ENCODE measurements around the genes WFDC9, CTSA and EYA2.

- RRBS: no CpG with 5 or more reads among the region's 6 CpGs
These were observed at the start of gene WFDC9 for GRCh38 chr20:45631084-45631649. WFDC9 (minus strand) TSS chr20:45631284.

GRCh38 chr20:45842020-45842779 lies 8.6 kb downstream of the SNX21 start:
- RRBS: no CpG with 5 or more reads among the region's 8 CpGs

DNA sequence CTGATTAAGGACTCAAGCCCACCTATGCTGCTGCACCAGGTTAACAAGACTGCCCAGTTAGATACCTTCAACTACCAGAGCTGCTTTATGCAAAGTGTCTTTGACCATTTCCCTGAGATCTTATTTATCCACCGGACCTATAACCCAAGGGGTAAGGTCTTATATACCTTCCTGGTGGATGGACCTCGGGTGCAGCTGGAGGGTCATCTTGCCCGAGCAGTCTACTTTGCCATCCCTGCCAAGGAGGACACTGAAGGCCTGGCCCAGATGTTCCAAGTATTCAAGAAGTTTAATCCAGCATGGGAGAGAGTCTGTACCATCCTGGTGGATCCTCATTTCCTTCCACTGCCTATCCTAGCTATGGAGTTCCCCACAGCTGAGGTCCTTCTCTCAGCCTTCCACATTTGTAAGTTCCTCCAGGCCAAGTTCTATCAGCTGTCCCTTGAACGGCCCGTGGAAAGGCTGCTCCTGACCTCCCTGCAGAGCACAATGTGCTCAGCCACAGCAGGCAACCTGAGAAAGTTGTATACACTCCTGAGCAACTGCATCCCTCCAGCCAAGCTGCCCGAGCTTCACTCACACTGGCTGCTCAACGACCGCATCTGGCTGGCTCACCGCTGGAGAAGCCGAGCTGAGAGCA lies 1.8 kb downstream of the ZSWIM1 start:
- RRBS: no CpG with 5 or more reads among the region's 10 CpGs

DNA sequence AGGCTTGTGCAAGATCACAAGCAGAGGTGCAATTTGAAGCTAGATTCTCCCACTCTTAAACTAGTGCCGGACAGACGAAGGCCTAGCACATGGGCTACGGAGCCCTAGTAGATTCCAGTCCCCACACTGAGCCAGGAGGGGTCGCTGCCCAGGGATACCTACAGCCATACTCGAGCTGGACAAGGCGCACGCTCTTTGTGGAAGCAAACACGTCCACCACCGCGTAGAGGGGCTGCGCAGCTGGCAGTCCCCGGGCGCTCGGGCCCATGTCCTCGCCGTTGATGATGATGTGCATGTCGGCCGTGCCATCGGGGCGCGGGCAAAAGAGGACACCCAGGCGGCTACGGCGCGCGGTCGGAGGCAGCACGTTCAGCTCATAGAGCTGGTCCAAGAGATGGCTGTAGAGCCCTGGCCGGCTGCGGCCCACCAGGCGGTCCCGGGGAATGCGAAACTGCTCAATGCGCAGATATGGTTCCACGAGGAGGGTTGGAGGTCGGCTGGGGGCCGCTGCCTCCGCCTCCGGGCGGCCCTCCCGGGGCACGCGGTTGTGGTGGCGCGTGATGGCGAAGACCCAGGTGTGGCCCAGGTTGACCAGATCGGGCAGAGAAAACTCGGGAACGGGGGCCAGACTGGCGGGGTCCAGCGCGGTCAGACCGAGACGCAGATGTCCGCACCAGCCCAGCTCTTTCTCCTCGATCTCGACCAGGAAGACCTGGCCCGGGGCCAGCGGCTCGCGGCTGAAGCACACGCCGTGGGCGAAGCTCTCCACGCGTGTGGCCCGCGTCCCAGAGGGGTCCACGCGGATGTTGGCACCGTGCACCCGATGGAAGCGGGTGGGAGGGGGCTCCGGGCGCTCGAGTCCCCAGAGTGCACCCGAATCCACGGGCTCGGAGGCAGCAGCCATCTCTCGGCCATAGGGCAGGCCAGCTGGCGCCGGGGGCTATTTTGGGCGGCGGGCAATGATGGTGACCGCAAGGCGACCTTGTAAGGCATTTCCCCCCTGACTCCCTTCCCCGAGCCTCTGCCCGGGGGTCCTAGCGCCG lies 599 bp downstream of the NEURL2 start:
- RRBS: 2% methylated on average over 20 of the region's 90 CpGs

DNA sequence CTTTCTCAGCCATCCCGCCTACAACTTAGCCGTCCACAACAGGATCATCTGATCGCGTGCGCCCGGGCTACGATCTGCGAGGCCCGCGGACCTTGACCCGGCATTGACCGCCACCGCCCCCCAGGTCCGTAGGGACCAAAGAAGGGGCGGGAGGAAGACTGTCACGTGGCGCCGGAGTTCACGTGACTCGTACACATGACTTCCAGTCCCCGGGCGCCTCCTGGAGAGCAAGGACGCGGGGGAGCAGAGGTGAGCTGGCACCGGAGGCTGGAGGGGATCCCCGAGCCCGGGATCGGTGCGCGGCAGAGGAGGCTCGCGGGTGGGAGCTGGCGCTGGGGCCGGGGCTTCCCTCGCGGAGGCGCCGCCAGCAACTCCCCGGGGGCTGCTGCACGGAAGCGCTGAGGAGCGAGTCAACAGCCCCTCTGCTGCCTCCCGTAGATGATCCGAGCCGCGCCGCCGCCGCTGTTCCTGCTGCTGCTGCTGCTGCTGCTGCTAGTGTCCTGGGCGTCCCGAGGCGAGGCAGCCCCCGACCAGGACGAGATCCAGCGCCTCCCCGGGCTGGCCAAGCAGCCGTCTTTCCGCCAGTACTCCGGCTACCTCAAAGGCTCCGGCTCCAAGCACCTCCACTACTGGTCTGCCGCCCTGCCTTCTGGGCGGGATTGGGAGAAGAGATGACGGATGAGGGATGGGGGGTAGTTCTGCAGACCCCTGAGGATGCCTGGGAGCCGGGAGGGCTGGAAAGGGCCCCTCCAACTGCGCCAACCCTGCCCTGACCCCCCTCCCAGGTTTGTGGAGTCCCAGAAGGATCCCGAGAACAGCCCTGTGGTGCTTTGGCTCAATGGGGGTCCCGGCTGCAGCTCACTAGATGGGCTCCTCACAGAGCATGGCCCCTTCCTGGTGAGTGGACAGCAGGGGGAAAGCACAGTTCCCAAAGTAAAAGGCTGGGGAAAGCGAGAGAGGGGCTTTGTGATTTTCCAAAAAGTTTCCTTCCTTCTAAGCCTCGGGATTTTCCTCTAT lies at the start of gene CTSA:
CTSA (plus strand) TSS at position 205 of the 1,017 bp plus-strand sequence.
- RRBS: under 1% methylated on average over 41 of the region's 69 CpGs

DNA sequence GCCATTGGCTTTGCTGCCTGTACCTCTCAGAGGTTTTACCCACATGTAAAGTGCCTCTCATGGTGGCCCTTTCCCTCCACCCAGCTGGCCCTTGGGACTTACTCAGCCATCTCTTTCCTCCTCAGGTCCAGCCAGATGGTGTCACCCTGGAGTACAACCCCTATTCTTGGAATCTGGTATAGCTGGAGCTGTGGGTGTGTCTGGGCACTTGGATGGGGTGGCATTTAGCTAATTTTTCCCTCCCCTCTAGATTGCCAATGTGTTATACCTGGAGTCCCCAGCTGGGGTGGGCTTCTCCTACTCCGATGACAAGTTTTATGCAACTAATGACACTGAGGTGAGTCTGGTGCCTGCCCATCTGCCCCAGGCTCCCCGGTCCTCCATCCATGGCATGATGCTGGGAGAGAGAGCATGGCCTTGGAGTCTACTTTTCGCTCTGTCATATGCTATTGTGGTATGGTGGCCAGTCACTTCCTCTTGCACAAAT lies 1.1 kb downstream of the CTSA start:
- RRBS: no CpG with 5 or more reads among the region's 3 CpGs

DNA sequence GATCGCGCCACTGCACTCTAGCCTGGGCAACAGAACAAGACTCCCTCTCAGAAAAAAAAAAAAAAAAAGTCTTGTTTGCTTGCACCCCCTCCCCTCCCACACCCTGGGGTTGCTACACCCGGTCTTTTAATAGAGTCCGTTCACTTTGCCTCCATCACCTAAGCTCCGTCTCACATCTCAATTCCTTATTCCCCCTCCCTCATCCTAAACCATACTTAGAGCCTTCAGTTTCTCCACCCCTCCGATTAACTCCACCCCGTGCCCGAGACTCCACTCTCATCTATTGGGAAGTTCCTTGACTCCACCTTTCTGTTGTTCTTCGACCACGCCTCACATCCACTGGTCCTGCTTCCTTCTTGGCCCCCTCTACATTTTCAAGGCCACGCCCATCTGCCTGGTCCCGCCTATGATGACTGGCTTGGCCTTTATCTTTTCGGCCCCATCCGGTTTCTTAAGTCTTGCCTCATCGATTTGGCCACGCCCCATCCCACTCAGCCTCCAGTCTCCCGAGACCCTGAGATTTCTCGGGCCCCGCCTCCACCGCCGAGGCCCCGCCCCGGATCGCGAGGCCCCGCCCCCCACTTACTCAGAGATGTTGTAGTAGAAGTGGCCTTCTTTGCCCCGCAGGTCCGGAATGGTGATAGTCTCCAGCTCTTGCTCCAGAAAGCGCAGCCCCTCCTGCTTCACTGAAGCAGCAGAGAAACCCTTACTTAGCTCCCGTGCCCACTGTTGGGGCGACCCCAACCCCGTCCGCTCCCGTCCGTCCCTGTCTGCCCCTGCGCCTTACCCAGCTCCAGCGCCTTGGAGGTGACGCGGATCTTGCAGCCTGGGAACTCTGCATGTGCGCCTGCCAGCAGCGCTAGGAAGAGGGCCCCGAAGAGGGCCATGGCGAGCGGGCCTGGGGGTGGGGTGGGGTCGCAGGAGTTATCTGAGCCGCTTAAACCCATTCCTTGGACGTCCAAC lies 1.1 kb downstream of the PLTP start:
- RRBS: 1% methylated on average over 6 of the region's 47 CpGs

DNA sequence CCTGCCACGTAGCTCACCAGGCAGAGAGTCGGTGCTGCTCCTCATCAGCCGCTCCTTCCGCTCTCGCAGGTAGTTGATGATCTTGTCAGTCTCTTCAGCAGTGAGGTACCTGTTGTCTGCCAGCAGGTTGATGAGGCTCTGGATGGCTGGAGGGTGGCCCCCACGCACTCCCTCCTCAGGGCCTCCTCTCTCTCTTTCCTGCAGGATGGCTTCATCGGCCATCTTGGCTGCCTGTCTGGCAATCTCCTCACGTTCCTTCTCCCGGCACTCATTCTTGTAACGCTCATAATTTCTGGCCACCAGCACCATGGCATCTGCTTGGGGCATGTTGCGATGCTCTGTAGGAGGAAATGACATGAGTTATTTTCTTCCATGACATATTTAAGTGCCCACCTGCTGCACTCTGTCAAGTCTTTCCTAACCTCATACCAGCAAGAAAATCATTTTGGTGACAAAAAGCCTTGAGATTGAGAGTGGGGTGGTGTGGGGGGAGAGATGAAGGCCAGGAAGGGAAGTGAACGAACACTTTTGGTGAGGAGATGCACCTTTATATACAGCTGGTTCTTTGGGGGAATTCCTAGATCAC lies 26.3 kb downstream of the NCOA5 start:
- RRBS: no CpG with 5 or more reads among the region's 12 CpGs

GRCh38 chr20:46072317-46073268 lies 17.2 kb downstream of the NCOA5 start:
- RRBS: no CpG with 5 or more reads among the region's 10 CpGs

DNA sequence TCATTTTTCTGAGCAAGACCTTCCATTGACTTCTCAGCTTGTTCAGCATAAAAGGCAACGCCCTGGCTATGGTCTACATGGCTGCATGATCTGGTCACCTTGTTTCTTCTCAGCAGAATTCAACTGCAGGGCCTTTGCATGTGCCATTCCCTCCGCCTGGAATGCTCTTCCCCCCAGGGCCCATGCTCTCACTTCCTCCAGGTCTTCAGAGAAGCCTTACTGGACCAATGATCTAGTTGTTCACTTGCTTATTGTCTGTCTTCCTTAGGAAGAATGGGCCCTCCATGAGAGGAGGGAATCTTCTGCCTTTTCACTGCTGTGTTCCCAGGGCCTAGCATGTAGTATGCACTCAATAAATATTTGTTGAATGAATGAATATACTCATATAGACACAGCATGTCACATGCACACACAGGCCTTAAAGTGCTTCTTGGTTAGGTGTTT lies 69.4 kb downstream of the CDH22 start:
- RRBS: no CpG with 5 or more reads among the region's 2 CpGs

- RRBS: 73% methylated on average over 3 of the region's 15 CpGs
These were observed 2.7 kb downstream of the CDH22 start for GRCh38 chr20:46305381-46306182.

DNA sequence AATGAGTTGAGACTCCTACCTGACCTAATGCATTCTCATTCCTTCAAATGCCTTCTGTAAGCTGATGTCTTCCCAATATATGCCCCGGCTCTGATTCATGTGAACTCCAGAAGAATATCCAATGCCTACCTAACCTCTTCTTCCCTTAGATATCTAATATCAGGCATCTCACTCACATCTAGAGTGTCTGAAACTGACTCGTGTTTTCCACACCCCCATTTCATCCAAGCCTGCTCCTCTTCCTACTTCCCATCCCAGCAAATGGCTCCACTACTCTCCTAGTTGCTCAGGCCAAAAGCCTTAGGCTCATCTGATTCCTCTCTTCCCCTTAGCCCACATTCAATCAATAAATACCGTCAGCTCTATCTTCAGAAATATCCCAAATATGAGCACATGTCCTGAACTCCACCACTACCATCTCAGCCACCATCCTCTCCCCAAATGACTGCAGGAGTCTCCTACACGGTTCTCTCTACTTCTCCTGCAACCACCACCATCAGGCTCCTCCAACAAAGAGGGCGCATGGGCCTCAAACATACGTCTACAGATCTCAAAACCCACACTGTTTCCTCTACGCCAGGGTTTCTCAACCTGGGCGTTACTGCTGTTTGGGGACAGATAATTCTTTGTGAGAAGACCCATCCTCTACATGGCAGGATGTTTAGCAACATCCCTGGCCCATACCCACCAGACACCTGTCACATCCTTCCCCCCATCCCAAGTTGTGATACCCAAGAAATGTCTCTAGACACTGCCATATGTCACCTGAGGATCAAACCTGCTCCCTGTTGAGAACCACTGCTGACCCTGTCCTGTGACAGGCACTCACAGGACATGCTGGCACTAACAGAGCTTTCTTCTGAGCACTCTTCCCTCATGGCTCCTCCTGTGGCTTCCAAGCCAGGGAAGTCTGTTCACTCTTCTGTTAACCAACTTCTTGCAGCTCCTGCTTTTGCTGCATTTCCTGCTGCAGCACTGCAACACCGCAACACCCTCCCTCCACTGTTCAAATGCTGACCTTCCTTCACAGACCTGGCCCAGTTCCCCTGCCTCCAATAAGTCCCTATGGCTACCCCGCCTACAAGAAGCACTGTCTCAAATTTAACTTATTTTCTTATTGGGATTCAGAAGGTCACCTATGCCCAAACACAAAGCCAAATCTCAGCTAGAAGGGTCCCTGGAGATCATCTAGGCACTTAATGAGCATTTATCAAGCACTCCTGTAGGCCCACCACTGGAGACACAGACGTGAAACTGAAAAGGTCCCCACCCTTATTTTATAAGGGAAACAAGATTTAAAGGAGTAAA lies 2.8 kb downstream of the SLC35C2 start:
- RRBS: no CpG with 5 or more reads among the region's 11 CpGs

GRCh38 chr20:46406937-46407514 lies 611 bp upstream of the ELMO2 start:
- RRBS: no CpG with 5 or more reads among the region's 24 CpGs

DNA sequence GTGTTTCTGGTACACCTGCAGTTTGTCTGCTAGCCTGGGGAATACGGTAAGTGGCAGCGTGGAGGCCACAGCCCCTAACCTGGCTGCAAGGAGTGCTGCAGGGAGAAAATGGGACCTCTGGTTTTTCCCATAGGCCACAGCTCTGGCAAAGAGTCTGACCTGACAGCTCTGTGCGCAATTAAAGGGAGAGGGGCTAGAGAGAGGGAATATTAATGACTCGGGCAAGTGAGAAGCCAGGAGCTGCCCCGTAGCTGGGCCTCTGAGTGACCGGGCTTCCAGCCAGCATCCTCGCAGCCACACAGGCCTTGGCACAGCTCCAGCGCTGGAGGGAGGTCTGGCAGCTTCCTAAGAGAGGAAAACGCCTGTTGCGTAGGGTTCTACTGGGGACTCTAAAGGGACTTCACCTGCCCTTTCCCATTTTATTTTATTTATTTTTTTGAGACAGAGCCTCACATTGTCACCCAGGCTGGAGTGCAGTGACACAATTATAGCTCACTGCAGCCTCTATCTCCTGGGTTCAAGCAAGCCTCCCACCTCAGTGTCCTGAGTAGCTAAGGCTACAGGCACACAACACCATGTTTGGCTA lies 18.2 kb upstream of the OCSTAMP start:
- RRBS: no CpG with 5 or more reads among the region's 10 CpGs

GRCh38 chr20:46642595-46643093 lies 8.6 kb downstream of the SLC13A3 start:
- RRBS: no CpG with 5 or more reads among the region's 11 CpGs

GRCh38 chr20:46894046-46895212 lies at the start of gene EYA2:
EYA2 (plus strand) TSS chr20:46894843.
- RRBS: 1% methylated on average over 45 of the region's 88 CpGs

DNA sequence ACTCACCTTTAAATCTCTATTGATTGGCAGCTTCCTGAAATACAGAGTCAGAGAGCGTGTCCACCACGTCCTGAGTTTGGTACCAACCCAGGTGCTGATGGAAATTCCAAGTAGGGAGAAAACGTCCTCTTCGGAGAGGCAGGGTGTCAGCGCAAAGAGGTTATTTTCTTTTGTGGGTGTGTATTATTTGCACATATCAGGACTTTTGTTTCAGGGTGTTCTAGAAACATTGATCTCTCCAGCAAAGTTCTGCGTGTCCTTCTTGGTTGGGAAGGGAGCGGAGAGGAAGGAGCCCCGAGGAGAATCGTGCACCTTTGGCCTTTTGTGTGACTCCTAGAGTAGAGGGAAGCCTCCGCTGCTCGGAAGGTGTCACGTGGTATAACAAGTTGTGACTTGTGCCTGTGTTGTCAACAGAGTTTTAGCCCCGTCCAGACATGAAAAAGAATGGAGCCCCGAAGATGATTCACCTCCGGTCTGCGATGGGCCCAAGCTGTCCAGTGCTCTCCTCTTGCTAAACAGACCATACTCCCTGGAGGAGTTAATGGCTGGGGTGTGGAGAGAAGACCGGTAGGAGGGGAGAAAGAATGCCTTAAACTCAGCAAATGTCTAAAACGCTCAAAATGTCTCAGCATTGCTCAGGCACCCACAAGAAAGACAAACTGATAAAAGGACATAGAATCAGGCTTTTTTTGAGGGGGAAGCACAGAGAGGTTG lies 6.9 kb downstream of the EYA2 start:
- RRBS: 92% methylated on average over 3 of the region's 18 CpGs

DNA sequence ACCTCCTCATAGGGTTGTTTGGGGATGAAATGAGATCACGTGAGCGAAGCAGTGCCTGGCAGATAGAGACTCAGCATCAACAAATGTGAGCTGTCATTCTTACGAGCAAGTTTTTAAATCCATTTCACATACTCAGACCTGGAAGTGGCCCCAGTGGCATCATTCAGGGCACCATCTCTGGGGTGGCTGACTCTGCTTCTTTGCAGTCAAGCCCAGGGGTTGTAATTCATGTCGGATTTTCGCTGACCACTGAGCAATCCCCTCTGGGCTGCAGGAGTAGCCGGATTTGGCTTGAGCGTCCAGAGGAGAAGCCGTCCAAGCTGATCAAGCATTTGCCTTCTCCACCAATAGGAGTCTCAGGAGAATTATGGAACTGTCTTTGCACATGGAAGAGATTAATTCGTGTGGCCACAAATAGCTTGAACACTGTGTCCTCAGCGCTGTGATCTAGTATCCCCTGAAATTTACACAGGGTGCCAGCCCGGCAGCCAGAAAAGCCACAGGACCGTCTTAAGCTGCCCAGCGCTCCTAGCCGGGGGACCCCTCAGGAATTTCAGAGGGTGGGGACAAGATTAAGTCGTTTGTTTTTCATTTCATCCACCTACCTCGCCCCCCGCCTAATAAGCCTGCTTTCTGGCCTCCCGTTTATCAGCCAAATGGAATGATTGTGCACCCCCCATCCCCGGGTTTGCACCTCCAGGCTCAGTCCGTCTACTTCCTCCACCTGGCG lies 37.0 kb downstream of the EYA2 start:
- RRBS: 78% methylated on average over 4 of the region's 21 CpGs

DNA sequence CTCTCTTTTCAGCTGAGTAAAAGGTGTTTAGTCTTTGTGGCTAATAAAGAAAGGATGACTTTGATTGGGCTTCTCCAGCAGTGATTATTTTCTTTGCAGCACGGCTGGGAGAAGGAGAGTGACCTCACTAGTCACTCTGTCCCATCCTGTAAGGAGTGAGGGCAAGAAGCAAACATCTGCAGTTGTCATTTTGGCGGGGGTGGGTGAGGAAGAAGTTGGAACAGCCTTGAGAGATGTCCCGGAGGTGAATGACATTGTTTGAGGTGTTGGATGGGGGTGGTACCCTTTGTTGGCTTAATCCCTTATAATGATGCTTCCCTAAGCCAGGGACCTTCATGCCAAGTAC lies 223.6 kb downstream of the EYA2 start:
- RRBS: no CpG with 5 or more reads among the region's 3 CpGs

GRCh38 chr20:47125871-47126481 lies 230.5 kb downstream of the ZMYND8 start:
- RRBS: no CpG with 5 or more reads among the region's 18 CpGs

All from renal cortical epithelial cell (primary cell).